M059J (cell line): ENCODE results near the gene C5.

GRCh38 chr9:114955225-114955628 is 24.8 kb upstream of the TNFSF8 start:
- RAMPAGE, long total RNA: no peak

DNA sequence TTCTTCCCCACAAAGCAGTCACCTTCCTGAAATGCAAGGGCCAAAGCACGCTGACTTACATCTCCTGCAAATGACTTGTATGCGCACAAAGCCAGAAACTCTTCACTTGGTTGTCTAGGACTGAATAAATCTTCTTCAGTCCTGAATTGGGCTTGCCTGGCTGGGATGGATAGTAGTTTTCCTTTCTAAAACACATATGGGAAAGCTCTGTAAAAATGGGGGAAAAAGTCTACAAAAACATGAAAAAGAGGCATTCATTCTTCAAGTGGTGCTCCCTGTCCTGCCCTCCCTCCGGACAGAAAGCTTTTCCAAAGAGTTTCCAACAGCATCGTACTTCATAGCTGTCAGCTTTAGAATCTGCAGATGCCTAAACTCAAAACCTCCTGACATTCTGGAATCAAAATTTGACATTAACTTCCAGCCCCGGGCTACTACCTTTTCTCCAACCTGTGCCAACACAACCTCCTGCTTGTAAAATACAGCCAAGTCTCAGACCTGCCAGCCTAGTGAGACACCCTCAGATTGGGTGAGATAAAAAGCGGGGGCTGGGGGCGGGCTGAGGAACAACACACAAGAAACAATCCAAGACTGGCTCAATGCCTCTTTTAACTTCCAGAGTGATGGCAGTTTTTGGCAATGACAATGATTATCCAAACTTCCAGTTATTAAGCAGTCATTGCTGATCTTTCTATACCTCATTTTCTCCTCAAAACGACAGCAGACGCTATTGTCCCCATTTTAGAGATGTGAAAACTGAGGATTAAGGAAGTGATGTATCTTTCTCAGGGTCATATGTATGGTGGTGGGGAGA is 1.4 kb downstream of the TNC start:
- RAMPAGE, long total RNA: no peak

DNA sequence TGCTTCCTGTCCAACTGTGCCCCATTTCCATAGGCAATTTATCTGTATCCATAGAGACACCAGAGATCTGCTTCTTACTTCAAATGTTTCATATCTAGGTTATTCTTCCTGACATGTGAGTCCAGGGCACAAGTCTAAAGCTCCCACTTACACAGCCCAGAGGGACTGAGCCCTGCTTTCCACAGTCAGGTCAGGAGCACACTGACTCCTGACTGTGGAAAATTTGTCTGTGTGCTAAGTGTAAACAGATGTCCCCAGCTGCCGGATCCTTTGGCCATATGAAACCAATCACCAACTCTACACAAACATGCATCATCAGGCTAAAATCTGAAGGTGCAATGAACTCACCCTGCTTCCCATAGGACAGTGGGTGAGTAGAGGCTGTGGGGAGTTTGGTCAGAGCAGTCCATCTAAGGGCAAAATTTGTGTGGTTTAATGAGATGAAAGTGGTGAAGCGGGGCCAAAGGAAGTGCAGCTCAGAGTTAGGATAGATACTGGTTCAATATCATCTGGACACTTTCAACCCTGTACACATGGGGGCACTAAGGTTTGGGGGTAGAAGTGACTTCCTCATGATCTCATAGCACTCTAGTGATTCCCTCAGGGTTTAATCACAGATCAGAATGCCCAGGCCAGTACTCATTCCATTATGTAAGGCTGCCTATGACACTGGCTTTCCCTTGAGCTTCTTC is 85.3 kb upstream of the TNC start:
- RAMPAGE, long total RNA: no peak

- RAMPAGE, long total RNA: no peak
These were observed 356.9 kb upstream of the TNC start for GRCh38 chr9:115474745-115475292.

DNA sequence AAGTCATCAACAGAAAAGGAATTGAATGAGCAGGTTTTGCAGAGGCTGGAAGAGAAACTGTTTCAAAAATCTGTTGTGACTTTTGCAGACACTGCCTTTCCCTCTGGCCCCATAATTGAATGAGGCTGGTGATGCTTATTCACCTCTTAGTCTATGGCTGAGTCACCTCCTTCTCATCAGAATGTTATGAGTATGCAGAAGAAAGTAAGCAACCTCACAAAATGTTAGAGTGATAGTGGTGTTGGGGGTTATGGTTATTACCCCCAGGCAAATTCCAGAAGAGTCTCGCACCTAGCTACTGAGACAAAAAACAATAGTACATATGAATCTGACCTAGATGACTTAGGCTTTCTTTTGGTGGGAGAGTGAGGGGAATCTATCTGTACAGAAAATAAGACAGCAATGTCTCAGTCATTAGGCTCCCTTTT is 497.9 kb upstream of the TNC start:
- RAMPAGE, long total RNA: no peak

- RAMPAGE, long total RNA: no peak
These were observed 3.2 kb downstream of the PAPPA start for GRCh38 chr9:116156571-116157361.

DNA sequence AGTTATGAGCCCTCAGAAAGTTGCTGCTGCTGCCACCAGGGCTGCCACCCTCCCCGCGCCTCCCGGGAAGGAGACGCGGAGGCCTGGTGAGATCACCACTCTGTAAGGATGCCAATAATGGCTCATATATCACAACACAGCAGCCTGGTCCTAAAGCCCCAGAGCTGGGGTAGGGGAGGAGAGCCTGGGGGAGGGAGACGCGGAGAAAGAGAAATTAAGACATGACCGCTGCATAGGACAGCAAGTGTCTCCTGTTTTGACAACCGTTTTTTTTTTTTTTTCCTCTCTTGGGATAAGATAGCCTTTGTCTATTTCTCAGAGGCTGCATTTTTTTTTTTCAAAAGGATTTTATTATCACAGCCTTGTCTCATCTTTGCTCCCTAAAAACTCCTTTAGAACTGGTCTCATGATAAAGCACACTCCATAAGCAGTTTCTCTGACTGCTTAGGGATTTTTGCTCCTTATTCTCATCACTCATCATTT is 211.7 kb downstream of the PAPPA start:
- RAMPAGE, long total RNA: no peak

- RAMPAGE, long total RNA: no peak
These were observed 627.4 kb downstream of the TLR4 start for GRCh38 chr9:118331424-118332242.

- RAMPAGE, long total RNA: no peak
These were observed 726.0 kb downstream of the BRINP1 start for GRCh38 chr9:118643104-118643694.

- RAMPAGE, long total RNA: no peak
These were observed 433.4 kb upstream of the BRINP1 start for GRCh38 chr9:119802501-119803126.

GRCh38 chr9:120402718-120403867 is 176.9 kb downstream of the CDK5RAP2 start:
- RAMPAGE, long total RNA: no peak

GRCh38 chr9:120735066-120735385 is 20.8 kb upstream of the MEGF9 start:
- RAMPAGE, long total RNA: no peak

DNA sequence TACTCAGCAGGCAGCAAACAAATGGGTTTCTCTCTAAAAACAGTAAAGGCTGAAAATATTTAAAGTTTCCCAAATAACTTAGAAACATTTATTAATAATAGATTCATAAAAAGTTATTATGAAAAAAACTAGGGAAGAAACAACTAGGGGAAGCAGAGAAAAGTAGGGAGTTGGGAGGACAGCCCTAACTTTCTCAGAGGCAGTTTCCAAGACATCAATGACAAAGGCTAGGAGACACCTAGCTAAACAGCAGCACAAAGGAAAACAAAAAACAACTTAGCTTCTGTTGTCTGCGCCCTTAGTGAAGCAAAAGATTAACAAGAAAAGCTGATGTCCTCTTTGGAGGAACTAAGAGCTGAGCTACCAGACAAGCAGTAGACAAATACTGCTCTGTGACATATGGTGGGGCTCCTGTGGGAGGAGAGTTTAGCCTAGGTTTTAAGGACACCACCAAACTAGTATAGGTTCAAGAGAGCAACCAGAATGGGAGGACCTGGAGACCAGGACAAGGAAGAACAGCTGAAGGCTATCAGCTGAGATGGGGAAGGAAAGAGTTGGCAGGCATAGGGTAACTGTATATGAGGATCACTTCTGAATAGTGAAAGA is 27.4 kb downstream of the FBXW2 start:
- RAMPAGE, long total RNA: no peak

DNA sequence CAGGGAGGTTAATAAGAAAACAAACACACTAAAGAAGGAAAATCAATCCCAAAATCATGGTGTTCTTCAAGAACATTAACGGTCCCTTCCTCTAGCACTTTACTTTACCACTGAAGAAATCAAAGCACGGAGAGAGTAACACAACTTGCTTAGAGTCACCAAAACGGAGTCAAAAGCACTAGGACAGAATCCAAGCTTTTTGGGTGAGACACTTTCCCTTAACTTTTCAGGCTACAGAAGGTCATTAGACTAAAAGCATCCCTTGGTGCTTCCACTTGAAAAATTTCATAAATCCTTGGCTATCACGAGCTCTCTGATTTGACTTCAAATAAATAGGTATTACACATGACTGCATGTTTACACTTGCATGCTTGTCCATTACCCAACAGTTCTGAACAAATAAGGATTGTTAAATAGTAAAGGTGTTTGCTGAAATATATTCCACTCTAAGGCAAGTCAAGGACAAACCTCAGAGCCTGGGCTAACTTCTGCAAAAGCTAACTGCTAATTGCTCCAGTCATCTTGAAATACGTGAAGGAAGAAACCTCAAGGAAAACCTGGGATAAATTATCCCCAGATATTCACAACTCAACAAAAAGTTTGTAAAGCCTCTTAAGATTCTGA is 14.5 kb downstream of the FBXW2 start:
- RAMPAGE, long total RNA: no peak

DNA sequence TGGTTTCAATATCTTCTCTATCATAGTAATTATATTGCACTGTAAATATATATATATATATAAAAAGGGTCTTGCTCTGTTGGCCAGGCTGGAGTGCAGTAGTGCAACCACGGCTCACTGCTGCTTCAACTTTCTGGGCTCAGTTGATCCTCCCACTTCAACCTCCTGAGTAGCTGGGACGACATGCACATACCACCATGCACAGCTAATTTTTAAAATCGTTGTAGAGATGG is 12.0 kb downstream of the PSMD5 start:
- RAMPAGE, long total RNA: no peak

- RAMPAGE, long total RNA: no peak
These were observed 8.7 kb downstream of the PHF19 start for GRCh38 chr9:120867984-120868940.

GRCh38 chr9:120919851-120920479 is 6.6 kb downstream of the TRAF1 start:
- RAMPAGE, long total RNA: no peak

GRCh38 chr9:121049858-121051052 is at the start of gene C5:
Gene C5, minus strand, starts transcription at chr9:121050275.
- RAMPAGE, long total RNA: no peak

DNA sequence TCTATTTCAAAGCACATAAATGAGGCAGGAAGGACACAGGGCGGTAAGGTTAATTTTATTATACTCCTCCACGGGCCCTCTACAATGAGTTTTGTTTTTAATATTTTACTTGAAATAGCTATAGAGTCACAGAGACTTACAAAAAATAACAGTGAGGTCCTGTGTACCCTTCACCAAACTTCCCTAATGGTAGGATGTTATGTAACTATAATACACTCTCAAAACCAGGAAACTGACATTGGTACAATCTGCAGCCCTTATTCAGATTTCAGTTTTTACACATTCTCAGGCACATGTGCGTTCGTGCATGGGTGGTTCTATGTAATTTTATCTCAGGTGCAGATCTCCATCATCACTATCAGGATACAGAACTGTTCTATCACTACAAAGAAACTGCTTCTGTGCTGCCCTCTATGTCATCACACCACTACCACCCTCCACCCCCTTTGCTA is 16.5 kb downstream of the RAB14 start:
- RAMPAGE, long total RNA: no peak

GRCh38 chr9:121222638-121223241 is 21.1 kb upstream of the RAB14 start:
- RAMPAGE, long total RNA: no peak